ENCODE data around the genes SOX1 and TUBGCP3.

GRCh38 chr13:110712772-110713116 is 756 bp upstream of the ING1 start:
- PRO-cap, 4 experiments, result peak in 4 of 4 experiments; most common plus-strand start chr13:110712953 (in 1); most common minus-strand start chr13:110712880 (in 2)
- RAMPAGE, long total RNA, 2 experiments, result no peak in any of the 2 experiments

DNA sequence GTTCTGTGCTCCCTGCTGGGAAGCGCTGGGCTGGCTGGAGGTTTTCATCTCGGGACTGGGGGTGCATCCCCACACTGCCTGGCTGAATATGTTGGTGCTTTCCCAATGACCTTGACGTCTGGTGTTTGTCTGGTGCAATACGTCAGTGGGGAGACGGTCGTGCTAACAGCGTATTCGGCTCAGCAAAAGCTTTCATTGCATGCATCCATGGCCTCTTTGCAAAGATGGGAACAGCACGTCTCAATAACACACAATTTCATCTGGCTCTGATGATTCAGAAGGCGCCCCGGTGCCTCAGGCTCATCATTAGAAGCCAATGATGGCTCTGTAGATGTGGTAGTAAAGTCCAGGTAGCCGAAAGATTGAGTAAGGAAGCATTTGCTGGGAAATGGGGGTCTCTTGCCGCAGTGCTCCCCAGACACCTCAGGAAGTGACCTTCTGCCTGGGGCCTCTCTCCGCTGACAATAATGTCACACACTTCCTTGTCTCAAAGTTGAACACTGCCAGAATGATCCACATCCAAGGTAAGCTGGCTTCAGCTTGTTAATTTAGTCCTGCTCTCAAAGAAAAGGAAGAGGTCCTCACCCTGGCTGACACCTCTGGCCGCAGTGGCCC is 97.7 kb downstream of the ING1 start:
- PRO-cap, 4 experiments, result no peak in any of the 4 experiments
- RAMPAGE, long total RNA, 2 experiments, result no peak in any of the 2 experiments

- PRO-cap, 4 experiments, result no peak in any of the 4 experiments
- RAMPAGE, long total RNA, 2 experiments, result no peak in any of the 2 experiments
These were observed 24.8 kb downstream of the ANKRD10 start for GRCh38 chr13:110890092-110890441.

- PRO-cap, 4 experiments, result no peak in any of the 4 experiments
- RAMPAGE, long total RNA, 2 experiments, result no peak in any of the 2 experiments
These were observed 11.7 kb downstream of the ANKRD10 start for GRCh38 chr13:110902885-110903764.

DNA sequence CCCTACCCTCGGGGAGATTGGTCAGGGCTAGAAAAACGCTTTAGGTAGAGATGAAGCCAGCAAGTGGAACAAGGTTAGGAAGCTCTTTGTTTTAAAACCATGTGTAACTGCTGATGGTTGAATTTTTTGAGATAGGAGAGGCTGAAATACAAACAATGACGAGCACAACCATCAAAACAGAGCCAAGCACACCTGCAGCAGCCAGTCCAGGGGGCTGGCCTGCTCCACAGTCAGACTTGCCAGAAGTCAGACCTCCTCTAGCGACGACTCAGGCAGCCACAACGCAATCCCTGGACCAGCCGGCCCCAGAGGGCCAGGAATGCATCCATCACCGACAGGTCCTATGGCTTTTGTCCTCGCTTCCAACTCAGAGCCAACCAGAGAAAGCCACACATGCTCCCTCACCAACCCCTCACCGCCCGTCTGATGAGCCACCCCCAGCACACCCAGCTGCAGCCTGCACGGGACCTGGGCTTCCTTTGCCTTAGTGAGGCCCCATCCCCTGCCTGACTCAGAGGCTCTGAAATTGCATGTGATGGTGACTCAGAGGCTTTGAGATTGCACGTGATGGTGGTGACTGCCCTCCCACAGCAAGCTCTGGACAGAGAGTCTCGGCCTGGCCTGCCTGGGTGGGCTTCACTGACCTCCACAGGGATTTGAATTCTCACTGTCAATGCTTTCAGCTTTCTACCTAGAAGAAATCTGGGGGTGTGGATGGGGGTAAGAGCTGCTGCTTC is 40.2 kb upstream of the ANKRD10 start:
- PRO-cap, 4 experiments, result no peak in any of the 4 experiments
- RAMPAGE, long total RNA, 2 experiments, result no peak in any of the 2 experiments

DNA sequence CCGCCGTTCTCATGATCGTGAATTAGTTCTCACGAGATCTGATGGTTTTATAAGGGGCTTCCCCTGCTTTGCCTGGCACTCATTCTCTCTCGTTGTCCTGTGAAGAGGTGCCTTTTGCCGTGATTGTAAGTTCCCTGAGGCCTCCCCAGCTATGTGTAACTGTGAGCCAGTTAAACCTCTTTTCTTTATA is 68.9 kb downstream of the ARHGEF7 start:
- PRO-cap, 4 experiments, result no peak in any of the 4 experiments
- RAMPAGE, long total RNA, 2 experiments, result no peak in any of the 2 experiments

GRCh38 chr13:111187683-111188661 is 72.9 kb downstream of the ARHGEF7 start:
- PRO-cap, 4 experiments, result no peak in any of the 4 experiments
- RAMPAGE, long total RNA, 2 experiments, result no peak in any of the 2 experiments

GRCh38 chr13:111238394-111238874 is 82.0 kb upstream of the TEX29 start:
- PRO-cap, 4 experiments, result no peak in any of the 4 experiments
- RAMPAGE, long total RNA, 2 experiments, result no peak in any of the 2 experiments

- PRO-cap, 4 experiments, result no peak in any of the 4 experiments
- RAMPAGE, long total RNA, 2 experiments, result no peak in any of the 2 experiments
These were observed 337.7 kb downstream of the TEX29 start for GRCh38 chr13:111658149-111658552.

- PRO-cap, 4 experiments, result no peak in any of the 4 experiments
- RAMPAGE, long total RNA, 2 experiments, result no peak in any of the 2 experiments
These were observed 222.8 kb upstream of the SOX1 start for GRCh38 chr13:111844288-111844430.

DNA sequence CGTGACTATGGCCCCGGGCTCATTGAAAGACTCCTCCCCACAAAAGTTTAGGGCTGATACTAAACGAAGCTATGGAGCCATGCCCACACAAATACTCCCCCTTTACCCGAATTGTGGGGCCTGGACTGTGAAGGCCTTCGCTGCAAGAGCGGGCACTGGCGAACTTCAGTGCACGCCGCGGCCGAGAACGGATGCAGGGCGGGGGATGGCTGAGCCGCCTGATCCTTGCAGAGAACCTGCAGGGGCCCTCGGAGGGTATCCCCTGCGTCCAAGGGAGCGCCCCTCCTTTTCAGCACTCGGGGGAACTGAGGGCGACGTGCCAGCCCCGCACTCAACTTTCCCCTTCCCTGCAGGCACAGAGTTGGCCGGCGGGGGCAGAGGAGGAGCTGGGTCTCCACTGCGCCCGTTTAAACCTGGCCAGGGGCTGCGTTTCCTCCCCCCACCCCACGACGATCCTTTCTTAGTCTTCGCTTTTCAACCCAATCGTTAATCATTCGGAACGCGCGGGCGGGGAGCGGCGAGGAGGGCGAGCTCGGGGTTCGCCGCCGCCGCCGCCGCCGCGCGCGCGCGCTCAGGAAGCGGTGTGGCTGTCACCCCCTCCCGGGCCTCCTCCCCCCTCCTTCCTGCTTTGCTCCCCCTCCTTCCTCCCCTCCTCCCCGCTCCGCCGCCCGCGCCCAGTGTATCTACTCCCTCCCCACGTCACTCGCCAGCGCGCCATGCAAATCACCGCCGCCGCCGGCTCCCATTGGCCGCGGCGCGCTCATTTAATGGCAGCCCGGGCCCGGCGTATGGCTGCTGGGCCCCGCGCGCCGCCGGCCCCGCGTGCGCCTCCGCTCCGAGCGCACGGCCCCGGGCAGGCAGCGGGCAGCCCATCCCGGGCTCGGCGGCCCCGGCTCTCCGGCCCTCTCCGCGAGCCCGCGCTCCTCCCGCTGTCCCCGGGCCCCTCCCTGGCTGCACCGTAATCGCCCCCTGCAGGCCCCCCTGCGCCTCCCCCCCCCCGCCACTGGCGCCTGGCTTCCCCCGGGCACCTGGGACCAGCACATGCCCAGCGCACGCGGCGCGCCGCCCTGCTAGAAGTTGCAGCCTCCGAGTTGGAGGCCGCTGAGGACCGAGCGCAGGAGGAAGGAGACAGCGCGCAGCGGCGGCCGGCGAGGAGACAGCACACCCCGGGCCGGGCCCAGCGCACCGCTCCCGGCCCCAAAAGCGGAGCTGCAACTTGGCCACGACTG is at the start of gene SOX1:
Gene SOX1, plus strand, starts transcription at position 1,037 of the 1,229 bp plus-strand sequence.
- PRO-cap, 4 experiments, result no peak in any of the 4 experiments
- RAMPAGE, long total RNA, 2 experiments, result no peak in any of the 2 experiments

GRCh38 chr13:112067748-112068342 is 896 bp downstream of the SOX1 start:
- PRO-cap, 4 experiments, result no peak in any of the 4 experiments
- RAMPAGE, long total RNA, 2 experiments, result no peak in any of the 2 experiments

GRCh38 chr13:112113500-112113846 is 46.5 kb downstream of the SOX1 start:
- PRO-cap, 4 experiments, result no peak in any of the 4 experiments
- RAMPAGE, long total RNA, 2 experiments, result no peak in any of the 2 experiments

DNA sequence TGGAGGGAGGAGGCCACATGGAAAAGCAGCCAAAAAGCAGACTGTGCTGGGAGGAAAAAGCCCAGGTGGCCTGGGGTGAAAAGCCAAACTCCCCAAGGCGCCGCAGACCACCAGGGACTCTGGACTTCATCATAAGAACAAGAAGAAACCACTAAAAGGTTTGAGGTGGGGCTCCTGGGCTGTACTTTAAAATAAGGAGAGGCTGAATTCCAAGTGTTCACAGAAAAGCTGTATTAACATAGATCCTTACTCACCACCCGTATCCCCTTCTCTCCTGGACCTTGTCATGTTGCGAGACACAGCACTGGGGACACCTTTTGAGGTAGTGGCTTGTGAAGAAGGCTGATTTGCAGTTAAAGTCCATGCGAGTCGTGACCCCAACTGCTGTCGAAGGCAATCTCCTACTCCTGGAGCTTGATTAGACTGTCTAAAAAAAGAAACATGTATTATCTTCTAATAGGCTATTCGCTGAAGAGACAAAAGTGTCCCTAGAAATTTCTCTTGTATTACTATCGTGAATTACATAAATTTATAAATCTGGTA is 32.1 kb downstream of the TUBGCP3 start:
- PRO-cap, 4 experiments, result peak in 1 of 4 experiments; most common plus-strand start position 153 of the sequence (in 1)
- RAMPAGE, long total RNA, 2 experiments, result no peak in any of the 2 experiments

- PRO-cap, 4 experiments, result peak in 4 of 4 experiments; most common plus-strand start chr13:112562999 (in 4); most common minus-strand start chr13:112562914 (in 4)
- RAMPAGE, long total RNA, 2 experiments, result no peak in any of the 2 experiments
These were observed 25.2 kb downstream of the TUBGCP3 start for GRCh38 chr13:112562682-112563297.

- PRO-cap, 4 experiments, result peak in 4 of 4 experiments; most common plus-strand start chr13:112587563 (in 4); most common minus-strand start chr13:112587568 (in 4)
- RAMPAGE, long total RNA, 2 experiments, result start-site peak on the minus strand in 1 of 2 experiments, at chr13:112587385-112588185 at its widest, 5 to 15 reads per replicate
These were observed at the start of gene TUBGCP3 for GRCh38 chr13:112587179-112588403. TSS of gene TUBGCP3 (minus strand) at chr13:112588153.

DNA sequence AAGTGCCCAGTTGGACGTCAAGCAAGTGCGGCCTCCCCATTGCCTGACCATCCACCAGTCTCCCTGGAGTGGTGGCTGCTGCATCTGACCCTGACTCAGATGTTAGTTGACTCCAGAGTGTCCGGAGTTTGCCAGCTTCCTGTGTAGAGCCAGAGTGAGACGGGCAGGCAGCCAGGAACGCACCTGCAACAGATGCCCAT is 45.9 kb upstream of the ATP11A start:
- PRO-cap, 4 experiments, result no peak in any of the 4 experiments
- RAMPAGE, long total RNA, 2 experiments, result no peak in any of the 2 experiments

GRCh38 chr13:112685882-112686329 is 3.9 kb upstream of the ATP11A start:
- PRO-cap, 4 experiments, result peak in 1 of 4 experiments; most common plus-strand start chr13:112686177 (in 1); most common minus-strand start chr13:112686086 (in 1)
- RAMPAGE, long total RNA, 2 experiments, result no peak in any of the 2 experiments

DNA sequence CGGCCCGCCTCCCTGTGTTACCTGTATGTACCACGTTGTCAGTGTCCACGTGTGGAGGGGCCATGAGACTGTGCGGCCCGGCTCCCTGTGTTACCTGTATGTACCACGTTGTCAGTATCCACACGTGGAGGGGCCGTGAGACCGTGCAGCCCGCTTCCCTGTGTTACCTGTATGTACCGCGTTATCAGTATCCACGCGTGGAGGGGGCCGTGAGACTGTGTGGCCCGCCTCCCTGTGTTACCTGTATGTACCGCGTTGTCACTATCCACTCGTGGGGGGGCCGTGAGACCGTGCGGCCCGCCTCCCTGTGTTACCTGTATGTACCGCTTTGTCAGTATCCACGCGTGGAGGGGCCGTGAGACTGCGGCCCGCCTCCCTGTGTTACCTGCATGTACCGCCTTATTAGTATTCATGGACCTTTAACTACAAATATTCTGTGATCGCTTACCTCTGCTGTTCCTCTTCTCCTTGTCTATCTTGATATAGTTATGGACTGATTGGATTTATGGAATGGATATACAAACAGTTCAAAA is 38.6 kb downstream of the ATP11A start:
- PRO-cap, 4 experiments, result peak in 1 of 4 experiments; most common plus-strand start position 269 of the sequence (in 1)
- RAMPAGE, long total RNA, 2 experiments, result no peak in any of the 2 experiments

DNA sequence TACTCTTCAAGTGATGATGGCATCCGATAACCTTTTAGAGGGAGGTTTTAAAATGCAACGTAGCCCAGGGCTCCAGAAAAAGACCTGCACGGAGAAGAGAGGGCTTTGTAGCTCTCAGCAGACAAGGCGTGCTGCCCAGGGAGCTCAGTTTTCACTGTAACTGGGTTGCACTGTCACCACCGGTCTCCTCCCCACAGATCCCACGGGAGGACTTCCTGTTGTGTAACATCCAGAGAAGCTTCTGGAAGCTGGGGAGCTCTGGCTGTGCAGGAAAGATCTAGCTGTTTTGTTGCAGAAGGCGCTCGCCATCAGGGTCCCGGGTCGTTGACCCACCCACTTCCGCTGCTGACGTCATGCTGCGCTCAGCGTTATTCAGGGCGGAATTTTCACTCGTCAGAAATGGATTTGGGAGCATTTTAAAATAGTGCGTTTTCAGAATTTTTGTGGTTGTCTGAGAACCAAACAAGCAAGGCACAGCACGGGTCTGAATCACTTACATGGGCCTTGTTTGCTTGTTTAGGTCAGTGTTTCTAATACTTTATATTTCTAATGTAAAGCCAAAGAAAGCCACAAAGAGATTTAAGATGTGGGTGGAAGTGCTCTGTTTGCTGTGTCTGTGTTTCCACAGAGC is 50.8 kb downstream of the ATP11A start:
- PRO-cap, 4 experiments, result peak in 3 of 4 experiments; most common plus-strand start position 231 of the sequence (in 1); most common minus-strand start position 158 of the sequence (in 2)
- RAMPAGE, long total RNA, 2 experiments, result no peak in any of the 2 experiments

All from right lobe of liver (tissue), 4 donors.